Measurements from ENCODE around the gene PTPN12.

DNA sequence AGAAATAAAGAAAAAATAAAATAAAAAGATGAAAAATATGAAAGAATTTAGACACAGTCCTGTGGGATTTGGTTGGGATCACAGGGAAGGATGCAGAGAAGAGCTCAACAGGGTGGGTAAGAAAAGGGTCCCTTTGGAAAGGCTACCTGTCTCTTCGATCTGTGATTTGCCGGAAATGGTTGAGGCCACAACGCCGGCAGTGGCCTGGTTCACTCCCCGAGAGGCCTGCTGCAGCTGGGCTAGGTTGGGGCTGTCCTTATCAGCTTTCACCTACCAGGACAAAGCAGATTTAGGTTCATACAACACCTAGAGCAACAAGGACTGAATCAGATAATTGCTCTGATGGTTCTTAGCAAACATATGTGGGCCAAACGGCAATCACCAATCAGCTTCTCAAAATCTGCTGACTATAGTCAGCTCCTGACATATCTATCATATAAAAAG lies 50.6 kb downstream of the SPDYE5 start:
- PRO-cap: no peak

GRCh38 chr7:75617631-75618281 lies 121.0 kb downstream of the HIP1 start:
- PRO-cap: no peak

GRCh38 chr7:75739084-75740182 lies 692 bp upstream of the HIP1 start:
- PRO-cap: unidirectional peak, plus-strand start at chr7:75739339; unidirectional peak, plus-strand start at chr7:75739405; bidirectional peak, plus-strand start at chr7:75739679, minus-strand start at chr7:75739545

GRCh38 chr7:75942053-75942961 lies 27.4 kb downstream of the POR start:
- PRO-cap: no peak

DNA sequence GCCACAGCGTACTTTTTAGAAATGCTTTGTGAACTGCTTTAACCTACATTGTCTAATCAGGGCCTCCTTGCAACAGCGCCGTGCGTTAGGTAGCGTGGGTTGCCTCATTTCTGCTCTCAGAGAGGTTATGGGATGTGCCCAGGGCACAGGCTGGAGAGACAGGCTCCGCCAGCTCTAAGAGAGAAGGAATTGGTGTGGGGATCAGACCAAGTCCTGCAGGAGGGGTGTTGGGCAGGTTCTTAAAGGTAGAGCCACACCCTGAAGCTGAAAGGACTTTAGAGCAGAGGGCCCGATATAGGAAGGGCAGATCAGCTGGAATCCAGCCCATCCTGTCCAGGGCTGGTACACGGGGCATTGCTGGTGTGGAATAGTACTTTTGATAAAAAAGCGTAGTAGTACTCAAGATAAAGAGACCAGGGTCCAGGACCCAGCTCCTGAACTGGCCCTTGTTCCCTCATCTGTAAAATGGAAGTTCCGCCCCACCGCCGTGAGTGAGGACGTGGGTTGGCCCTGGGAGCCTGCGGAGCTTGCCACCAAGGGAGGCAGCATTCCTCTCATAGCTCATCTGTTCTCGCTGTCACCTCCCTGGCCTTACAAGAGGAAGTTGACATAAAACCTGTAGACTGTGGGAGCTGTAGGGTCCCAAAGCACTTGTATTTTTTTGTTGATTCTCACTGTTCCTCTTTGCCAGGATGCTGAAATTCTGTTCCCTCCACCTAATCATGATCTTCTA lies 37.2 kb downstream of the TMEM120A start:
- PRO-cap: no peak

- PRO-cap: no peak
Measured at GRCh38 chr7:75962672-75963773, 31.4 kb downstream of the TMEM120A start.

DNA sequence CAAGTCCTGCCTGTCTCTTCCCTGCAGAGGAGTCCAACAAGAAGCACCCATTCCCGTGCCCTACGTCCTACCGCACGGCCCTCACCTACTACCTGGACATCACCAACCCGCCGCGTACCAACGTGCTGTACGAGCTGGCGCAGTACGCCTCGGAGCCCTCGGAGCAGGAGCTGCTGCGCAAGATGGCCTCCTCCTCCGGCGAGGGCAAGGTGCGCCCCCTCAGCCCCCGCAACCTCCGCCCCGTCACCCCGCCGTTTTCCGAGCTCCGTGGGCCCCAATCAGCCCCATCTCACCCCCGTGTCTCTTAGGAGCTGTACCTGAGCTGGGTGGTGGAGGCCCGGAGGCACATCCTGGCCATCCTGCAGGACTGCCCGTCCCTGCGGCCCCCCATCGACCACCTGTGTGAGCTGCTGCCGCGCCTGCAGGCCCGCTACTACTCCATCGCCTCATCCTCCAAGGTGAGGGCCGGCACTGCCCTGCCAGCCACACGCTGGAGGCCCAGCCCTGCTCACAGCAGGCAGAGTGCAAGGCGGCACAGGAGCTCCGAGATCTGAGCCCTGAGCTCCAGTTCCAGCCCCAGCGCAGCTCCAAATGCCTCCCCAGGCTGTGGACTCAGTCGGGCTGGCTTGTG lies 9.5 kb downstream of the TMEM120A start:
- PRO-cap: no peak

GRCh38 chr7:76260539-76261137 lies 41.8 kb upstream of the HSPB1 start:
- PRO-cap: no peak

GRCh38 chr7:76308918-76309274 lies 6.4 kb downstream of the HSPB1 start:
- PRO-cap: no peak

DNA sequence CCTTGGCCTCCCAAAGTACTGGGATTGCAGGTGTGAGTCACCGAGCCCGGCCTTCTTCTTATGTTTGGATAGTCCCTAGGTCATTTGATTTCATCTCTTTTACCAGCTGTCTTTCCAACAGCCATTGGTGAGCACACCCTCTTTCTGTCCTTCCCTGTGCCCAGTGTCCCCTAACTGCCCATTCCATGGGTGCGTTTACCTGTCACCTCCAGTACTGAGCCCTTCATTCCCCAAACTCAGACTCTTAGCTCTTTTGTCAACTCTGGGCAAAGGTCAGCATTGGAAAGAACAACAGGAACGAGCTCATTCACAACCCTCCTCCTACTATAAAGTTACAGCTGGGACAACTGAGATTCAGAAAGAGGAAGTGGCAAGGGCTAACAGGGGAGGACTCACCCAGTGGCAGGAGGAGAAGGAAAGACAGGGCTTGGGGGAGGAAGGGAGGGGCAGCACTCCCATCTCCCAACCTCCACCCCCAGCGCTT lies 5.5 kb downstream of the SSC4D start:
- PRO-cap: no peak

DNA sequence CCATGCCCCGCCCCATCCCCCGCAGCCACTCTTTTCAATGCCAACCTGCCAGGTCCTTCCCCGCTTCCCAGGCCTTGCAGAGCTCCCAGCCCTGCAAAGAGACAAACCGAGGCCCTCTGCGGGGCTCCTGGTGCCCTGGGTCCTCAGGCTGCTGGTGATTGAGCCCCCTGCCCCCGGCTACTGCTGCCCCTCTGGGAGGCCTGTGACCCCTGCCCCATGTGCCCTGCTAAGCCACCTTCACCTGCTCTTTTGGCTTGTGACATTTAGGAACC lies 2.1 kb downstream of the UPK3B start:
- PRO-cap: no peak

DNA sequence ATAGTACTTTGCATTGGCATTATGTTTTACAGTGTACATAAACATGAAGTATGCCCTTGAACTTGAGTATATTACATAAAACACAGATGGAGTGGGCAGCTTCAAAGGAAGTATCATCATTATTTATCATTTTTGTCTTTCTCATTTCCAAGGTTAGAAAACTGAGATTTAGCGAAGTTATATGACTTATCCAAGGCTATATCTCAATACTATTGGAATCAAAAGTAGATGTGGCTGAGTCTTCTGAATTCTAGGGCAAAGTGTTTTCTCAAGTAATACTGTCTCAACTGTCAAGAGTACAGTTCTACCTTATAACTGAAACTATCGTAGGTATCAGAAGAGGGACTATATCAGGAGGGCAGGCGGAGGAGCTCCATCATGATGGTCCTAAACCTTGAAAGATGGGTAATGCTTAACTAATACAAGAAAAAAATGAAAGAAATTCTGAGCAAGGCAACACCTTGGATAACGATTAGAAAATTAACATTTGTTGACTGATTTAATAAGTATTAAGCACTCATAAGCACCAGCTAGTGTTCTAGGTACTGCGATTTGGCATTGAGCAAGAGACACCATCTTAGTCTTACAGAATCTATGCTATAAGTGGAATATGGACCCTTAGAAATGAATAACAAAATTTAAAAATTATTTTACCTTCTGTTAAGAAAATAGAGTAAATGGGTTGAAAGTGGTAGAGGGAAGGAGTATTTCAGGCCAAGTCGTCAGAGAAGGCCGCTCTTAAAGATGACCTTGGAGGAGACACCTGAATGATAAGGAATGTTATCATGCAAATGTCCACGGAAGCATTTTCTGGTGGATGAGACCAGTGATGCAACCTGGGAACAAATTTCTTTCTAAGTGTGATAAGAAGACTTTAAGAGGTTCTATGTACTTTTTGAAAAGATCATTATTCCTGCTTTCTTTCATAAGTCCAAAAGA lies 28.5 kb upstream of the SPDYE16 start:
- PRO-cap: no peak

DNA sequence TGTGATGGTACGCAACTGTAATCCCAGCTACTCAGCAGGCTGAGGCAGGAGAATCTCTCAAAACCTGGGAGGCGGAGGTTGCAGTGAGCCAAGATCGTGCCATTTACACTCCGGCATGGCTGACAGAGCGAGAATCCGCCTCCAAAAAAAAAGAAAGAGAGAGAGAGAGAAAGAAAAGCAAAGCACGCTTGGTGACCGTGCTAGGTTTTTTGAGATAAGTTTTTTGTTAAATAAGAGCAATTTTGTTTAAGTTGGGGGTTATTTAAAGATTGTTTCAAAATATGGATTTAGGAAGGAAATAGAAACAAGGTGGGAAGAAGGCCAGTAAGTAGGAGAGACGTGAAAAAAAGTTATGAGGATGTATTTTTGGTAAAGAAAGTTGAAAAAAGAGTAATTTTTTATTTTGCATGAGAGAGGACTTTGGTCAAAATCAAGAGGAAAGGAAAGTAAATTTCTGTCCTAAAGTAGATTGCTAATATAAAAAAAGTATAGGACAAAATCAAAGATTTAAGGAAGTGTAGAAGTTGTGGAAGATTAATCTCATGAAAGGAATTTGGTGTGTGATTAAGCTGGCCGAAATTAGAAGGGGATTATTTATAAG lies 3.3 kb downstream of the POMZP3 start:
- PRO-cap: no peak

GRCh38 chr7:77053635-77054291 lies 8.6 kb downstream of the SPDYE18 start:
- PRO-cap: no peak

DNA sequence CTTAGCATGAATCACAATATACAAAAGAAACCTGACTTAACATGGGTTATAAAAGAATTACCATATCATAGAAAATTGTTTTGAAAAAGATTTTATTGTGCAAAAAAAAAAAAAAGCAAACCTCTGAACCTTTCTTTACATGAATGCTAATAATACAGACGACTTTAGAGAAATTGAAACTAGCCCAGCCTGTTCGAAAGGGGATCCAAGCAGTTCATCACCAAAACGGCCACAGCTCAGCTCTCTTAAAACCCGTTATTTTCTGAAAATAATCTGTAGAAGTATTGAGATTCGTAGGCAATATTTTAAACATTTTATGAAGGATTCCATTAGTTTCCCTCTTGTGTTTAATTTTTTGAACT lies 9.8 kb upstream of the GSAP start:
- PRO-cap: no peak

GRCh38 chr7:77536979-77537794 lies at the start of gene PTPN12:
PTPN12 (plus strand) TSS chr7:77537295.
- PRO-cap: bidirectional peak, plus-strand start at chr7:77537076, minus-strand start at chr7:77536903; bidirectional peak, plus-strand start at chr7:77537382, minus-strand start at chr7:77537322; bidirectional peak, plus-strand start at chr7:77537518, minus-strand start at chr7:77537406

GRCh38 chr7:77562941-77563801 lies 26.1 kb downstream of the PTPN12 start:
- PRO-cap: no peak

DNA sequence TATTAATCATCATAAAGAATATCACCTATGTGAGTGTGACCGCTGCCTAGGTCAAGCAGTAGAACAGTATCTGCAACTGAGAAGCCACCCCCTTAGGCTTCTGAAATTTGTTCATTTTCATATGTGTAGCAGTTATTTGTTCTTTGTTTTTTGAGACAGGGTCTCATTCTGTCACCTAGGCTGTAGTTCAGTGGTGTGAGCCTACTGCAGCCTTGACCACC lies 54.2 kb upstream of the RSBN1L start:
- PRO-cap: no peak

GRCh38 chr7:77740008-77740572 lies 43.8 kb downstream of the RSBN1L start:
- PRO-cap: no peak

DNA sequence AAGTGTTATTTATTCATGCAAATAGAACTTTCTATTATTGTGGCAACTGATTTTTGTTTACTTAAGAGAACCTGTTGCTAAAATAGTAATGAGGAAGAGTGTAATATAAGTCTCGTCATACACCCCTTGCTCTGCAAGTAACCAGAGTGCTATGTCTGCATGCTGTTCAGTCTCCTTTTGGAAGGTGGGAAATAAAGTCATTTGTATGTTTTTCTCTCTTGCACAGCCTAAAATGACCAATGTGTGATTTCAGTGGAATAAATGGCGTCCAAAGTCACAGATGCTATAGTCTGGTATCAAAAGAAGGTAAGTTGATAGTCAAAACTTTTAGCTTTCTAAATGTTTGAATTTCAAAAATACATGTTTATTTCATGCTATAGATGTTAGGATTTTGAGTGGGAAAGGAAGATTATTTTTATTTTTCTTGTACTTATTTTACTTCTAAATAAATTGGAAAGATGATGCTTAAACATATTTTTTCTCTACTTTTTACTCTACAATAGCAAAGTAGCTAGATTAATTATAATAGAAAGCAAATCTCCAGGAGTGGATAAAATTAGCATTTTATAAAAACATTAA lies 41.9 kb upstream of the TMEM60 start:
- PRO-cap: no peak